ENCODE results near the gene ATL2.

DNA sequence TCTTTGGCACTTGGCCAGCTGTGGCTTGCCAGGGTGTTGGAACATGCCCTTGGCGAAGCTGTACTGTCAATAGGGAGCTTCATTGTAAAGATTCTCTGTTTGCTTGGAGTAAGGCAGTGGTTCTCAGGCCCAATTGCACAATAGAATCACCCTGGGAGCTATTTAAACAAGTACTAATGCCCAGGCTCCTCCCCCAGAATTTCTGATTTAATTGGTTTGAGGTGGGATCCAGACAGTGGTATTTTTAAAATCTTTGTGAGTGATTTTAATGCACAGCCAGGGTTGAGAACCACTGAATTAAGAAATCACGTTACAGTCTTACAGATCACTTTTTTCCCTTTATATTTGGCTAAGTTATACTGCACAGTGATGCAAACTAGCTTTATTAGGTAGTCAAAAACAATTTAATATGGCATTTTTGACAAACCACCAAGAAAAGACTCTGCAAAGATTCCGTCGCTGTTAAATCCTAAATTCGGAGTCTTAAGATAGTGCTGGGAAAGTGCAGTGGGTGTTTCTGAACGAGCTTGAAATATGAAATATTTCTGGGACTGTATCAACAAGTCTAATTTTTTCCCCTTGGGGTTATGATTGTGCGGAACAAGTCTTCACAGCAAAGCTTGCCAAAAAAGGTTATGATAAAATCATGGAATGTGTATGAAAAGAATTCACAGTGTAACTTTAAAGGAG lies 78.0 kb downstream of the CRIM1 start:
- PRO-cap = no peak

DNA sequence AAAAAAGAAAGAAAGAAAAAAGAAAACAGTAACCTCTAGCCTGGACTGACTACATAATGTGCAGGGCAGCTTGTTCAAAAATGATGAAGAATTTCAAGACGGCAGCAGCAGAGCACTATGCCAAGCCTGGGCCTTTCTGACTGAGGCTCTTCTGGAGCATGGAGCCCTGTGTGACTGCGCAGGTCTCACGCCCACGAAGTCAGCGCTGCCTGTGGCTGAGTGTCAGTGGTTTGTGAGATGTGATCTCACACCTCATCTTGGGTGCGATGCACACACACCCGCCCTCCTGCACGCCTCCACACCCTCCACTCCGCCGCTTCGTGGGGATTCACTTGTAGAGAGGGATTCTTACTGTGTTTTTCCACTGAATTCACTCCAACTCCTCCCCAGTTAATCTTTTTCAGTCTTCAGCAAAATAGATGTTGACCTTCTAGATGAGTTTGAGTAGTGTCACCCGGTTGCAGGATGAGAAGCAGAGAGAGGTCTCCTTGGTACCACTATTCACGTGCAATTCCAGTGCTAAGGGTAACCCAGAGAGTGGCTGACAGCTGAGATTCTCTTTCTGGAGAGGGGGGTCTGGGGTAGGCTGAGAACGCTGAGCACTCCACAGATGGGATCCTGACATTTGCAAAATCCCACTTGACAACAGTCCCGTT lies 104.0 kb downstream of the VIT start:
- PRO-cap = no peak

DNA sequence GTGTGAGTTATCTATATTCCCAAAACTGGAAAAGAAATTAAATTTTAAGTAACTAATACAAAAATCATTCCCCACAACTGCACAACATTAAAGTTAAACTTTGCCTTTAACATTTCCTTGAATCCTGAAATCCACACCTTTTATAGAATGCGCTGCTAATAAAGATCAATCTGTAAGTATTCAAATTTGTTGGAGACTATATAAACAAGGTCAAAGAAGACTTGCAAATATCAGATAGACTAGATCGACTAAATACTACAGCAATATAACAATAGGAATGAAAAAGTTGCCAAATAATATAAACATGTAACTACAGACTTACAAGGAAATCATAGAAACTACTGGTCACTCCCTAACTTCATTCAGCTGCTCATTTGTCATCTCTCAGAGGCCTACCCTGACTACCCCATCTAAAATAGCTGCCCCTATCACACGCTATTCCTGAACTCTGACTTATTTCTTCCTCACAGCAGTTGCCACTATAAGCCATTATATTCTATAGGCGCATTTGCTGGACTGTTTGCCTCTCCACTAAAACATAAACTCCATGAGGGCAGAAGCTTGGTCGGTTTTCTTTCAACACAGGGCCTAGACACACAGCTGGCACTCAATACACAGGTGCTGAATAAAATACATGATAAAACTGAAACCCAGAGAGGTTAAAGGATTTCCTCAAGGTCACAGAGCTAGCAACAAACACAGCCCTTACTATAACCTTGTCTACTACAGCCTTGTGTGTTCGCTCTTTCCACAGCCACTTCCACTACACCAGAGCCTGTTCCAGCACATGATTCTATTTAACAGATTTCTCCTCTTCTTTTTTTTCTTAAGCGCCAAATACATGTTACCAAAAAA lies 1.8 kb downstream of the STRN start:
- PRO-cap = no peak

GRCh38 chr2:37090089-37090540 lies 5.8 kb downstream of the GPATCH11 start:
- PRO-cap = no peak

DNA sequence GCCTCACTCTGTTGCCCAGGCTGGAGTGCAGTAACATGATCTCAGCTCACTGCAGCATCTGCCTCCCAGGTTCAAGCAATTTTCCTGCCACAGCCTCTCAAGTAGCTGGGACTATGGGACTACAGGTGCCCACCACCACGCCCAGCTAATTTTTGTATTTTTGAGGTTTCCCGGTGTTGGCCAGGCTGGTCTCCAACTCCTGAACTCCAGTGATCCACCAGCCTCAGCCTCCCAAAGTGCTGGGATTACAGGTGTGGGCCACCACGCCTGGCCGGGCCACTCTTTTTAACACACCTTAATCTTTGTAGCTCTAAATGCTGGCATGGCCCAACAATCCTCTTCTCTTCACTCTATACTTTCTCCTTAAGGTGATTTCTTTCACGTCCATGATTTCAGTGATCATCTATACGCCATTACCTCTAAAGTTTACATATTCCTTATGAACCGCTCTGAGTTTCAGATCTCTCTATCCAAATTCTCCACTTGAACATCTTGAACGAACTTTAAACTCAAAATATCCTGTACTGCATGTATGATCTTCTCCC lies 4.4 kb downstream of the EIF2AK2 start:
- PRO-cap = no peak

DNA sequence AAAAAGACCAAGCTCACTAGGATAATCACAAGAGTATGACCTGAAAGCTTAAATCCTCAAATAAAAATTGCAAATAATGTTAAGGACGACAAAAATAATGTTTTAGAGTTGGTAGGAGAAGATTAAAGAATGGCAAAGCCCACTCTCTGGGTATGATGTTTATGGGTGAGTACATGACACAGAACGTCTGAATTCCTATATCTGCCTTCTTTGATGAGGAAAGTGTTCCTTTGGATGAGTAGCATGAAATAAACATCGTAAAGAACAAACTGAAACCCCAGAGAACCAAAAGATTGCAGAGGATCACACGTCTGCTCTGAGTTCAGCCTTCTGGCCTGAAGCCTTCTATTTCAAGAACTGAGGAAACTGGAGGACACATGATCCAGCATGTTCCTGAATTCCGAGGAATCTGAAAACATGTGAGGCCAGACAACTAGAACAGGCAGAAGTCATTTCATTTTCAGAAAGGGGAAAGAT lies 8.6 kb downstream of the SULT6B1 start:
- PRO-cap = no peak

DNA sequence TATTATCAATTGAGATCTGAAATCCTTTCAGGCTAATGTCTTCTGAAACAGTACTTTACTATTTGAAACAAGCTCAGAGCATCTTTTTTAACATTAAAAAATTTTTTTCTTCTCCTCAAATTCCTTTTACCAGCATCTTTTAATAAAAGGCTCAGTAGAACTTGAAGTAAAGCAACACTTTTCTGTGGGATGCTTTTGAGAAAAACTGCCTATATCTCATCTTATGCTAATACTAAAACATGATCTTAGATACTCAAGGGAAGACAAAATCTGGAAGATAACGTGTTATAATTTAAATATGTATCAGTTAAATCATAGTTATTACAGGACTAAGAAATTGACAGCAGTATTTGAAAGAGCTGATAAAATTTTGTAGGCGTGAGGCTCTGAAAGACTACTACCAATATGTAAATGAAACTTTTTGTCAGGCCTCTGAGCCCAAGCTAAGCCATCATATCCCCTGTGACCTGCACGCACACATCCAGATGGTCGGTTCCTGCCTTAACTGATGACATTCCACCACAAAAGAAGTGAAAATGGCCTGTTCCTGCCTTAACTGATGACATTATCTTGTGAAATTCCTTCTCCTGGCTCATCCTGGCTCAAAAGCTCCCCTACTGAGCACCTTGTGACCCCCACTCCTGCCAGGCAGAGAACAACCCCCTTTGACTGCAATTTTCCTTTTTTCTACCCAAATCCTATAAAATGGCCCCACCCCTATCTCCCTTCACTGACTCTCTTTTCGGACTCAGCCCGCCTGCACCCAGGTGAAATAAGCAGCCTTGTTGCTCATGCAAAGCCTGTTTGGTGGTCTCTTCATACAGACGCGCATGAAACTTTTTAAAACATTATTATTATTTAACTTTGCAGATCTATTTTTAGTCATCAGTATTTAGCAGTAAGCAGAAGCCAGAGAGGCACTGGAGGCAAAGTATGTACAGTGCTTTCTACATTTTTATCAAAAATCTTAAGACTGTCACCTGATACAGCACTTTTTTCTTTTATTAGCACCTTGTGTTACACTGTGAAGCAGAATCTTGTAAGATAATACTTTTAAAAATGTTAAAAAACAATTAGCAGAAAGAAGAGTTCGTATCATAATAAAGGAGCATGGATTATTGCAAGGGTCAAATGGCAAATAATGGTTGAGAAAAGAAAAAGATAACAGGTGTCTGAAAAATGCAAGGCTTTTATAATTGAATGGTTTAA lies 8.9 kb downstream of the CEBPZOS start:
- PRO-cap = no peak

- PRO-cap = no peak
Observed at GRCh38 chr2:37643815-37644743, 27.4 kb downstream of the CDC42EP3 start.

DNA sequence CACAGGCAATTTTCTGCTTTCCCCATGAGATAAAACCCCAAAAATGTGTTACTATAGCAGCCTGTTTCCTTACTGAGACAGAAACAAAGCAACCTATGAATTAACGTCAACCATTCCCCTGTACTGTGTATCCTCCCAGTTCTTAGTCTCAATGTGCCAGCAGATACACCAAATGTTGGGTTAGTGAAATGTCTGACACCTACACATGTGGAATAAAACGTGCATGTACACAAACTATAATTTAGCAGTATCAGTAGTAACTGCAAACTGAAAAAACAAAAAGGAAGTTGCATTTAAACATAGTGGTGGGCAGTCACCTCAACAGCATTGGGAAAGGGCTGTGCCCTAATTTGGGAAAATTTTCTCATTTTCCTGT lies 73.1 kb upstream of the RMDN2 start:
- PRO-cap = no peak

GRCh38 chr2:37916331-37916656 lies 8.8 kb upstream of the RMDN2 start:
- PRO-cap = no peak

- PRO-cap = no peak
Observed at GRCh38 chr2:37921797-37922492, 3.1 kb upstream of the RMDN2 start.

- PRO-cap = no peak
Observed at GRCh38 chr2:37982415-37982824, 57.3 kb downstream of the RMDN2 start.

DNA sequence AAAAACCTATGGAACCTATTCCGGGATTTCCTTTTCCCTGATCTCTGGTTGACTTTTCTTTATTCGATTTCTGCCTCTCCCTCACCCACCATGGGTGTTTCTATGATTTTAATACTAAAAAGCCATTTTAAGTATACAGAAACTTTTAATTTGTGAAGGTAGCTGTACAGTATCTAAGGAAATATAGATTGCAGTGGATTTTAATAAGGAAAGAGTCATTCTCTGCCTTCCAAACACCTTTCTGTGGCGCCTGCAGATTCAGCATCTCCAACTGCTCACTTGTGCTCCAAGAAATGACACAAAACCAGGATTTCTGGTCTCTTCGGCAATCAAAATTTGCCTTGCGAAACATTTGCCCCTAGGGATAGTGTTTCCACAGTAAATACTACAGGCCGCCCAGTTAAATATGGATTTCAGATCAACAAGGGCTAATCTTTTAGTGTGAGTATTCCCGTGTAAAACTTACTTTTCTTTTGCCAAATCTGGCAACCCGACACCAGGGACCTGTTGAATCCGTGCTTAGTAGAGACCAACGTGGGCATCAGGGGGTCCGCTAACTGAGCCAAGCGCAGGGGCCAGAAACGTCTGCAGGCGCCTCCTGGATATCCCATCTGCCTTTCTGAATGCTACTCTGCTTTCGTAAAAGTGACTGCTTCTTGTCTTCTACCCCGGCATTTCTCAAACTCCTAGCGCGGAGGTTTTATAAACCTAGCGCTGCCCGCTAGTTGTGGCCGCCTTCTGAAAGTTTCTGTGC lies 2.7 kb downstream of the CYP1B1 start:
- PRO-cap = no peak

DNA sequence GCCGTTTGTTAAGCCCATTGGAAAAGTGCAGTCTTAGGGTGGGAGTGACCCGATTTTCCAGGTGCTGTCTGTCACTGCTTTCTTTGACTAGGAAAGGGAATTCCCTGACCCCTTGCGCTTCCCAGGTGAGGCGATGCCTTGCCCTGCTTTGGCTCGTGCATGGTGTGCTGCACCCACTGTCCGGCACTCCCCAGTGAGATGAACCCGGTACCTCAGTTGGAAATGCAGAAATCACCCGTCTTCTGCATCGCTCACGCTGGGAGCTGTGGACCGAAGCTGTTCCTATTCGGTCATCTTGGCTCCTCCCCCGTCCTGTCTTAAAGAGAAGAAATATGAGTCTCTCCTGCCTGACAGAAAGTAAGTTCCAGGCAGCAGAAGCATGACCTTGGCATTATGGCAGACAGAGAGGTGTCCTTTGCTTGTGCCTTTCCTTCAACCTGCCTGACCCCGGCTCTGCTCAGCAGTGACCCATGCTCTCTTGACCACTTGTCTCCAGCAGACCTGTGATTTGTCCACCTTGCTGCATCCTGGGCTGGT lies 62.4 kb upstream of the CYP1B1 start:
- PRO-cap = no peak

GRCh38 chr2:38376535-38377468 lies at the start of gene ATL2:
Gene ATL2 (minus strand): TSS chr2:38377273.
- PRO-cap = bidirectional peak, plus-strand start at chr2:38376856, minus-strand start at chr2:38376800; unidirectional peak, minus-strand start at chr2:38377125; bidirectional peak, plus-strand start at chr2:38377619, minus-strand start at chr2:38377263

GRCh38 chr2:38453420-38453805 lies 76.3 kb upstream of the ATL2 start:
- PRO-cap = no peak

DNA sequence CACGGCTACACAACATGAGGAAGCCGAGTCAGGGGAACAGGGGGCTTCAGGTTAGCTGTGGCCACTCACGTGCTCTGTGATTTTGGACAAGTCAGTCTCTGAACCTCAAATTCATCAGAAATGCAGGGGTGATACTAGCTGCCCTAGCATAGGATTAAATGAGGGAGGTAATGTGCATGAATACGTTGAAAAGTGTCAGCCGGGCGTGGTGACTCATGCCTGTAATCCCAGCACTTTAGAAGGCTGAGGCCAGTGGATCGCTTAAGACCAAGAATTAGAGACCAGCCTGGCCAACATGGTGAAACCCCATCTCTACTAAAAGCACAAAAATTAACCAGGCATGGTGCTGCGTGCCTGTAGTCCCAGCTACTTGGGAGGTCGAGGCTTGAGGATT lies 69.0 kb downstream of the HNRNPLL start:
- PRO-cap = no peak

- PRO-cap = no peak
Observed at GRCh38 chr2:38534864-38535820, 67.6 kb downstream of the HNRNPLL start.

GRCh38 chr2:38551570-38552499 lies 50.9 kb downstream of the HNRNPLL start:
- PRO-cap = no peak

DNA sequence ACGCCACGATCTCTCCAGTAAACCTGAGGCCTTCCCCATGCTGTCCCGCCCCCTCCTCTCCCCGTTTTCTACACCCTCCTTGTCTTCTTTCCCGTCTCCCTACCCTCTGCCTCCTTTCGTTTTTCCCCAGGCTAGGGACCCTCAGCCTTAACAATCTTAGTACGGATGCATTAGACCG lies 263 bp upstream of the SRSF7 start:
- PRO-cap = no peak

Measured in bronchus (tissue), 1 donor.